Ileum (tissue), 1 donor: ENCODE results near the gene SHH.

- PRO-cap: no peak
Observed at GRCh38 chr7:155706711-155707159, 62.3 kb downstream of the RBM33 start.

DNA sequence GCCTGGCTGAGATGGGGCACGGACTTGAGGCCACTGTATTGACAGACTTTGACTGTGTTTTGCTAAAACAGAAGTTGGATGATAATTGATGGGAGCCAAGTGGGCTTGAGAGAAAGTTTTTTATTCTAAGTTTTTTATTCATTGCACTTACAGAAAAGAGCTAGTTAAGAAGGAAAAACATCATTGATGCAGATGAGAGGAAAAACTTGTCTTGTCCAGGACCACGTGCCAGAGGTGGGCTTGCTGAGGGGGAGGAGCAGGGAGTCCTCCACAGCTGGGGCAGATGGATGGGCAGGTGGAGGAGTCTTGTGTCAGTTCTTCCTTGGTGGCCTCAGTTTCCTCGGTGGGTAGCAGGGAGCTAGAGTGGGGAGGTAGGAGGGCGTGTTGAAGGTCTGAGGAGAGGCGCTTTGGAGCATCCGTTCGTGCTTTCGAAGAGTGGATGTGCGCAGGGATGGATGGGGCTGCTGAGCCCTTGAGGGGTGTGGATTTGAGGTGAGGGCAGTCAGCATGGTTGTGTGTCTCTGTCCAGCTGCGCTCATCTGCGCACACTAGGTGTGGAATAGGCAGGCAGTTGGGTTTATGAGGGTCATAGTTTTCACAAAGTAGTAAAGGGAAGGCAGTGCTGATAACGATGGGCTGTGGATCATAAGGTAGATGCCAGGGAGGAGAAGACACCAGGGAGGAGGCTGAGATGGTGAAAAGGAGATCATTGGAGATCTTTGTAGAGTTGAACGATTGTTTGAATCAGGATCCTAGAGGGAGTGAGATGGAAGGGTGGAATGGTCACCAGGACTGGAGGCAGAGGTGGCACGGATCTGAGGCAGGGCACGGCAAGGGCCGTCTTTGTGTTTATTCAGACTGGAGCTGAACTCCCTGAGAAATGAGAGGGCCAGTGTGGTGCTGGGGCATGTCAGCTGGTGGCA, 69.4 kb downstream of the RBM33 start:
- PRO-cap: no peak

DNA sequence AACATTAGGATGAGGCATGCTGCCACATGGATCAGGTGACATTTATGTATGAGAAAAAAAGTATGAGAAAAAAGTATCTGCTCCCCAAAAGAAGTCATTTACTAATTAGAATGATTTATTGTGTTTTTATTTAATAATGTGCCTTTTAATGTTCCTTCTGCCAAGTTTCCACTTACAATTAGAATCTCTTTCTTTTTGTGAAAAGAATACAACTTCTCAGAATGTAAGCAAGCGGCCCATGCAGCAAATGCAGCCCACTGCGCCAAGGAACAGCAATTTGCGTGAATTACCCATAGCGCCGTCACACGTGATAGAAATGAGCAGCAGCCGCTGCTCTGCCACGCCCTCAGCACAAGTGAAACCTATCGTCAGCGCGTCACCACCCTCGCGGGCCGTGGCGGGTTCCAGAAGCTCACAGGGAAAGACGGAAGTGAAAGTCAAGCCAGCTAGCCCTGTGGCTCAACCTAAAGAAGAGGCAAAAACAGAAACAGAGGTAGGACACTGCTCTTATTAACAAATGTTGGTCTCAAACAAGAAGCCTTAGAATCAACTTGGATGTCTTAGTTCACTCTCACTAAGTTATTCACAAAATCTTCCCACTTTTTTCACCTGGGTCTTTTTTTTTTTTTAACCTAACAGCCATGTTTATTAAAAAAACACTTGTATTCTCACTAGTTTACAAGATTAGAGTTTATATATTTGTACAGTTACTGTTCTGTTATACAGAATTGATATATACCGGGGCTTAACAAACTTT, 70.5 kb downstream of the SHH start:
- PRO-cap: no peak

DNA sequence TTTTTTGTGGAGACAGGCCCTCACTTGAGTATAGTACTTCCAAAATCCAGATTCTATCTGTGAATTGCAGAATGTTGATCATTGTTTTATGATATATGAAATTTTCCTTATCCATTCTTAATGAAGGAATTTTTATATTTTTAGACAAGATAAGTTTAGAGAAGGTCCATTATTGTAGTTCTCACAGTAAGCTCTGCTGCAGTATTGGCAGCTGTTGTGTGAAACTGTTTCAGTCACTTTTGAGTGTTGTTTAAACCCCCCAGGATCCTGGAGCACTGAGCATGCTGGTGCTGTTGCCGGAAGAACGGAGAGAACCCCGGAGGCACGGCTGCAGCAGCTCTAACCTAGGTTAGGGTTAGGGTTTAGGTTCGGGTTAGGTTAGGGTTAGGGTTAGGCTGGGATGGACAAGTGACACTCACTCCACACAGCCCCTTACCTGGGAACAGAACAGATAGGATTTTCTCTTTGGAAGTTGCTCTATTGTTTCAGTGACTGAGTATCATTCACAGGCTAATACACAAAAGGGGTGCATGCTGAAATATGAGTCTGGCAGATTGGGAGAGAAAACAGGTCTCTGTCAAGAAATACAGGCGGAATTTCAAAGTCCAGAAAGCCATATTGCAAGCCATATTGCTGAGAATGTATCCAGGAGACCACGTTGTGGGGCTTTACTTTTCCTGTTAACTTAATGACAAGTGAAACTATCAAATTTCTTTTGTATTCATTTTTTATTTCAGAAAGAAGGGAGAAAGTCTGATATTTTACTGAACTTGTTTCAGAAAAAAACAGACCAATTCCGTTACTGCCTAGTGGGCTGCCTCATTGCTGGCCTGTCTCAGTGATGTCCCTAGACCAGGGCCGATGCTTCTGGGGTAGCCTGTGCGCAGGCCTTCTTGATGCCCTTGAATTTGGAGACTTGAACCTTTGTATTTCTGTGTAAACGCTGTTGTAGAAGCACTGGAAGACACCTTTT, 40.1 kb downstream of the SHH start:
- PRO-cap: no peak

DNA sequence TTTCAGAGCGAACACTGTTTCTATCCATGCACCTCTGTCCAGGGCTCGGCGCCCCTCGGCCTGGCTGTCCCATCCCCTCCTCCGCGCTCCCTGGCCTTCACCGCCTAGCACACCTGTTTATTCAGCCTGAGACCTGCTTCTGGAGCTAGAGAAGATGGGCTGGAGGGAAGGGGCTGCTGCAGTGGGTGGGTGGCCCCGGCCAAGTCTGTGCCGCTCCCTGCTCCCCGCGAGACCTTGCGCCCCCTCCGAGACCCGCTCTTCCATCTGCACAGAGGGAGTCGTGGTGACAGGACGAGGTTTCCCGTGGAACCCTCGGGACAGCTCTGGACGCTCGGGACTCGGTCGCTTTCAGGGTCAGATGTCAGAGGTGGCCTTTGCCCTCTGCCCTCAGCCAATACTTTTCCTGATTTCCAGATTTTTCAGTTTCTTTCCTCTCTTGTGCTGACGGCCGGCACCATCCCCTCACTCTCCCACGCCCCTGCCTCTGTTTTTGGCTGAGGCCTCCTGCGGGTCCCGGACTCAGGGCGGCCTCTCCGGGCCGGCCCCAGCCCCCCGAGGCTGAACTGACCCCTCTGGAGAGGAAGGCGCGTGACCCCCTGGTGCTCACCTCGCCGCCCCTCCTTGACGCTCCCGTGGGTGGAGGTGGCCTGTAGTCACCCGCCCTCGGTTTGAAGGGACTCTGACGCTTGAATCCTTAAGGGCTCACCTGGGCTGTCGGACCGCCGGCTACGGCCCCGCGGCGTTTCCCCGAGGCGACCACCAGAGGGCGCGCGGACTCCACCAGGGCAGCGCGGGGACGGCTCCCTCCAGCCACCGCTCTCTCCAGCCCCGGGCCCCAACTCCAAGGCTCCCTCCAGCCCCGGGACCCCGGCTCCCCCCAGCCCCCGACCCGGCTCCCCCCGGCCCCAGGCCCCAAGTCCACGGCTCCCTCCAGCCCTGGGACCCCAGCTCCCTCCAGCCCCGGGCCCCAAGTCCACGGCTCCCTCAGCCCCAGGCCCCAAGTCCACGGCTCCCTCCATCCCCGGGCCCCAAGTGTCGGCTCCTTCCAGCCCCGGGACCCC, 15.6 kb downstream of the SHH start:
- PRO-cap: no peak

GRCh38 chr7:155811940-155812540, at the start of gene SHH:
SHH (minus strand) TSS chr7:155812463.
- PRO-cap: unidirectional peak, minus-strand start at chr7:155812253

DNA sequence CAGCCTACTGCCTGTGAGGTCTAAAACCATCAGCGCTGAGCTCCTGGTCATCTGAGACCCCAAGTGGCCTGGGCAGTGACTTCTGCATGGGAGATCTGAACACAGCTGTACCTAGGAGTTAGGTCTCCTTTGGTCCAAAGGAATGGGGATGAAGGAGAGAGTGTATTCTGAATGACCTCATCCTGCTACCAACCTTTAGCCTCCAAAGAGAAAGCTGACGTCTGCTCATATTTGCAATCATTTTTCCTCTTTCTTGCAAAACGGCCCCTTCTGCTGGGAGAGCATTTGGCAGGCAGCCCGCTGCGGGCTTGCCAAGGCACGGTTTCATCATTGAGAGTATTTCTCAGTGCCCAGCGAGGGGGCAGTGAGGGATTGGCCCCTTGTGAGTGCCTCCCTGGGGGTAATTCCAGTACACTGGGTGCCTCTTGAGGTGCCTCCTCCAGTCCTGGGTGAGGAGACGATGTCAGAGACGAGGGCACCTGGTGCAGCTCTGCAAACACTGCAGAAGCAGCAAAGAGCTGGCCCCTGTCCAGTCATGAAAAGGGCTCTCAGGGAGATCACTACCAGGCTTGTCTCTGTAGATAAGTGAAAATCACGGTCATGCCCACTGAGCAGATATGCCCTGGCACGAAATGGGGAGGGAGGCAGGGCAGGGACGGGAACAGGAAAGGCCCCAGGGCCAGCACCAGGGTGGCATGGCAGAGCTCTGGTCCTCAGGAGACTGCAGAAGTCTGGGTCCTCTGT, 48.6 kb upstream of the SHH start:
- PRO-cap: no peak

GRCh38 chr7:155890030-155890665, 77.9 kb upstream of the SHH start:
- PRO-cap: no peak

GRCh38 chr7:156055062-156055434, 242.8 kb upstream of the SHH start:
- PRO-cap: no peak

DNA sequence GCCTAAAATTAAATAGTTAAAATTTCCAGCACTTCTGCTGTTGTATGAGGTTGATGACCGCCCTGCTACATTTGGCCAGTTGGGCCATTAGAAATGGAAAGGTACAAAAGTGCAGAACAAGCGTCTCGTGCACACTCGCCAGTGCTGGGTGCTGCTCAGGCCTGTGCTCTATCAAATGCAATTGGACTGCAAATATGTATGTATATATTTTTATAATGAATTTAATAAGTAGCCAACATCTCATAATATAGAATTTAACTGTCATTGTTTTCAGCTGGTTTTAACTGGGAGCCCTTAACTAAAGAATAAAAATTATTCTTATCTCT, 34.4 kb upstream of the RNF32 start:
- PRO-cap: no peak

- PRO-cap: no peak
Observed at GRCh38 chr7:156942518-156943152, 6.9 kb upstream of the NOM1 start.

DNA sequence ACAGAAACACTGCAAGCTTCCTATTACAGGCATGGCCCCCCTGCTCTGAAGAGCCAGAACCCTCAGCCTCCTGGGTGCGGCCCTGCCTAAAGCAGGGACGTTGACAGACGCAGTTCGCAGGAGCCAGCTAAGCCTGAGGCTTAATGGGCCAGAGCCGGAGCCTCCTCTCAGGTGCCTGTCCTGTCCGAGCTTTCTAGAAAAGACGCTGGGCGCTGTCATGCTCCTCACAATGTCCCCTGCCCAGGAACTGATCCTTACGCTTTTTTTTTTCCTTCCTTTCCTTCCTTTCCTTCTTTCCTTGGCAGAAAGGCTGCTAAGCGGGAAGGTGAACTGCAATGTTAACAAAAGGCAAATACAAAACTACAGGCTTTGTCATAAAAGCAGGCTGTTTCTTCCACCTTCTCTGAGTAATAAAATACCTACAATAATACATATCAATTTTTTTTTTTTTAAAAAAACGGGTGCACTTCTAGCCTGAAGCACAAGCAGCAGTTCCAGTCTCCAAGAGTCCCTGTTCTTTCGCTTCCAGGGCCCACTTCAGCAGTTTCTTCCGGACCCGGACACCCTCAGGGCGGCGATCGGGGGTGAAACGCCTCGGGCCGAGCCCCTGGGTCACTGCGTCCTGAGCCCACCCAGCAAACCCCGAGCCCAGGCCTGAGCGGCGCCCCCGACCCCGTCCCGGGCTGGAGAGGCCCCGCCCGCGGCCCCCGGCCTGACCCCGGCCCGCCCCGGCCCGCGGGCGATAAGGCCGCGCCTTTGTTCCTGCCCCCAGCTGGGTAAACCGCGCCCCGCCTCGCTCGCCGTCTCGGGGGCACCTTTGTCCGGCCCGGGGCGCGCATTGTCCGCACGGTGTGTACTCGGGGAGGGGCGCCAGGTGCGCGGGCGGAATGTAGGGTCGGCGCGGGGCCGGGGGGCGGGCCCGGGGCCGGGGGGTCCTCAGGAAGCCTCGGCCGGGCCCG, 11.1 kb downstream of the MNX1 start:
- PRO-cap: unidirectional peak, plus-strand start at position 110 of the sequence; bidirectional peak, plus-strand start at position 814 of the sequence, minus-strand start at position 685 of the sequence

GRCh38 chr7:157000033-157000406, 10.4 kb downstream of the MNX1 start:
- PRO-cap: bidirectional peak, plus-strand start at chr7:157000219, minus-strand start at chr7:157000175

DNA sequence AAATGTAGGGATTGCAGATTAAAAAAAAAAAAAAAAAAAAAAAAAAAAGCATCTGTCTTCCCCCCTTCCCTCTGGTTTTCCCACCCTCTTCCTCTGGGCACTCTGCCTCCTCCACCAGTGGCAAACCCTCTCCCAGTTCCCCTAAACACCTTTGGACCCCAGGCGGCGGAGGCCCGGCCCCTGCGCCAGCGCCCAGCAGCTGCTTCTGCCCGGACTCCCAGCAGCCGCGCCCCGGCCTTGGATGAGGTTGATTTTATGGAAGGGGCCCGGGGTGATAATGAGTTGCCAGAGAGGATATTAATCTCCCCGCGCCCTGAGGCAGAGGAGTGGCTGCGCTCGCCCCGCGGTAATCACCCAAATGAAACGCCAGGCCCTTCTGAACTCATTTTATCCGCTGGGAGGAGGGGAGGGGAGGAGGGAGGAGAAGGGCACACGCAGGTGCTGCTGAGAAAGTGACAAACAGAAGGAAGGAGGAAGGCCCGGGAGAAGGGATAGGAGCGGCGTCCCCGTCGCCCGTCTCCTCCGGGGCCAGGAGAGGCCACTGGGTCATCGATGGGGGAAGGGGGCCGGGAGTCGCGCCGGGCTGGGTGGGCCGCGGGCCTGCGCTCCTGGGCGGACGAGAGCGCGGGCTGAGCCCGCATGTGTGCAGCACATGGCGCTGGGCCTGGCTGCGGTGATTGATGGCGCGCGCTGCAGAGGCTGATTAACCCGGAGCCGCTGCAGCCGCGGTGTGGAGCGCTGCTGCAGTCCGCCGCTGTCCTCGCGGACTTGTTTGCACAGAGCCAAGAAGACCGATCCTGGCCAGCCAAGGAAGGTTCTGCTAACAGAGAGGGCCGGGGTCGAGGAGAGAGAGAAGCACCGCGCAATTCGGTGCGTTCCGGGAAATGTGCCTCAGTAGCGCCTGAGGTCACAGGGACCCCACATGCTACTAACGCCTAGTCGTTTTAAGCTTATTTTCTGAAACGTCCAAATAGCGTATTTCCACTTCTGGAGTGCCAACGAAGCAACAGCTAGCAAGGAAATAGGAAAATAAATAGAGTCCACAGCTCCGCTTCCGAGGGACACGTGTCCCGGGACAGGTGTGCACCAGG, 6.6 kb downstream of the MNX1 start:
- PRO-cap: bidirectional peak, plus-strand start at position 481 of the sequence, minus-strand start at position 217 of the sequence

GRCh38 chr7:157013921-157014335, 3.5 kb upstream of the MNX1 start:
- PRO-cap: no peak

DNA sequence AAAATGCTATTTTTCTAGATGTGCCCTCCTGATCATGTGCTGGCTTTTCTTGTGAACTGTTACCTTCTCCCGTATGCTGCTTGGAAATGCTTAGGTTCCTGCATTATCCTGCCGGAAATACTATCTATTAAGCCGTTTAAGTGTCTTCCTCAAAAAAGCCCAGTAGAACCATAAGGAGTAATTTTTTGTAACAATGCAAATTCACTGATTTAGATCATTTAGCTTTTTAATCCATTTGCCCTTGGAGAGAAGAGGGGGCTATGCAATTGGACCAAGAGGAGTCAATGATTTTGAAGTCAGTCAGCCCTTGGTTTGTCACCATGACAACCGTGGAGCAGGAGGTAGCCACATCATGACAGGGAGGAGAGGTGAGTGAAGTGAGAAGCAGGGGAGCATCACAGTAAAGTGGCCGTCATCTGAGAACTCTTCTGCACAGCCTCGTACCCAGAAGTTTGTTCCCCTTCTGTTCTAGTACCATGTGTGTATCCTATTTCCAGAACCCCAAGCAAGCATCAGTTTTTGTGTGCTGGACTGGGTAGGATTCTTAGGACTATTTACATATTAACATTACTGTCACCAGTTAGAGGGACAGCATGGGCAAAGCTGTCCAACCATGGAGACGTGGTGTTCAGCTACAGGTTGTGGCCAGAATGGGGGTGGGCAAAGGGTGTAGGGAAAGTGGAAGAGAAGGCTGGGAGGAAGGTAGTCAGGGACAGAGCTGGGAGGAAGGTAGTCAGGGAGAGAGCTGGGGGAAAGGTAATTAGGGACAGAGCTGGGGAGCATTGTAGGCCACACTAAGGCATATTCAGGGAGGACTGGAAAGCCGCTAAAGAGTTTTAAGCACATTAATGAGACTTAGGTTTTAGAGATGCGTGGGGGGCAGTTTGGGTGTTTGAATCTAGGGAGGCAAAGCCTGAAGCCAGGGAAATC, 13.0 kb downstream of the UBE3C start:
- PRO-cap: no peak

GRCh38 chr7:157241009-157241678, 95.7 kb upstream of the DNAJB6 start:
- PRO-cap: no peak

DNA sequence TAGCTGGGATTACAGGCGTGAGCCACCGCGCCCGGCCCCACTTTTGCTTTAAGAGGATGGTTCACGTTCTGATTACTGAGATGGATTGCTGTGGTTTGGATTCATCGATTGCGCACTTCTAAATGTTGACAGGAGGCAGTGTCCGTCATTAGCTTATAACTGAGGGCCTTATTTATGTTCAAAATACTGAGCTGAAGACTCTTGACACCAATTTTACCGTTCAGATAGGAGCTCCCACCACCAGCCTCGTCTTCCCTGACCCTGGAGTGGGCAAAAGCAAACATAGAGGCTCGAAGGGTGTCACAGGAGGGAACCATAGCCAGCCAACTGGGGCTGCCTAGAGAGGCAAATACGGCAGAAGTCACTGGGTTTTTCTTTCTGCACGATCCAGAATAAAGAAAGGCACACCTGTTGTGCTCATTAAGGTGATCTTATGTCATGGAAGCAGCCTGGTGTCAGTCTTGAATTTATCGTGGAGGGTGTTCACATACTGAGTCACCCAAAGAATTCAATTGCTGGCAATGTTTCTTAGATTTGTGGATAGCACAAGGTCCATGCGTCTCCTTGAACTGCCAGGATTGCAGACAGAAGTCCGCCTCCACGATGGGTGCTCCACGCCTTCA, 65.7 kb upstream of the DNAJB6 start:
- PRO-cap: no peak

- PRO-cap: no peak
Observed at GRCh38 chr7:157286234-157286463, 50.7 kb upstream of the DNAJB6 start.

- PRO-cap: no peak
Observed at GRCh38 chr7:157334307-157334696, 2.5 kb upstream of the DNAJB6 start.